Umbilical cord (tissue), 2 donors: ENCODE results near the genes LUC7L and FBXL16.

DNA sequence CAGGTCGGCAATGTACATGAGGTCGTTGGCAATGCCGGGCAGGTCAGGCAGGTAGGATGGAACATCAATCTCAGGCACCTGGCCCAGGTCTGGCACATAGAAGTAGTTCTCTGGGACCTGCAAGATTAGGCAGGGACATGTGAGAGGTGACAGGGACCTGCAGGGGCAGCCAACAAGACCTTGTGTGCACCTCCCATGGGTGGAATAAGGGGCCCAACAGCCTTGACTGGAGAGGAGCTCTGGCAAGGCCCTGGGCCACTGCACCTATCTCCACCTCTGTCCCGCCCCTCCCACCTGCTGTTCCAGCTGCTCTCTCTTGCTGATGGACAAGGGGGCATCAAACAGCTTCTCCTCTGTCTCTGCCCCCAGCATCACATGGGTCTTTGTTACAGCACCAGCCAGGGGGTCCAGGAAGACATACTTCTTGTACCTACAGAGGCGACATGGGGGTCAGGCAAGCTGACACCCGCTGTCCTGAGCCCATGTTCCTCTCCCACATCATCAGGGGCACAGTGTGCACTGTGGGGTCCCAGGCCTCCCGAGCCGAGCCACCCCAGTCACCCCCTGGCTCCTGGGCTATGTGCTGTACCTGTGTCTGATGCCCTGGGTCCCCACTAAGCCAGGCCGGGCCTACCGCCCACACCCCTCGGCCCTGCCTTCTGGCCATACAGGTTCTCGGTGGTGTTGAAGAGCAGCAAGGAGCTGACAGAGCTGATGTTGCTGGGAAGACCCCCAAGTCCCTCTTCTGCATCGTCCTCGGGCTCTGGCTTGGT, 36.6 kb downstream of the POLR3K start:
- RAMPAGE, long total RNA, result no peak

- RAMPAGE, long total RNA, result no peak
Measured at GRCh38 chr16:34889-35795, 18.3 kb downstream of the POLR3K start.

DNA sequence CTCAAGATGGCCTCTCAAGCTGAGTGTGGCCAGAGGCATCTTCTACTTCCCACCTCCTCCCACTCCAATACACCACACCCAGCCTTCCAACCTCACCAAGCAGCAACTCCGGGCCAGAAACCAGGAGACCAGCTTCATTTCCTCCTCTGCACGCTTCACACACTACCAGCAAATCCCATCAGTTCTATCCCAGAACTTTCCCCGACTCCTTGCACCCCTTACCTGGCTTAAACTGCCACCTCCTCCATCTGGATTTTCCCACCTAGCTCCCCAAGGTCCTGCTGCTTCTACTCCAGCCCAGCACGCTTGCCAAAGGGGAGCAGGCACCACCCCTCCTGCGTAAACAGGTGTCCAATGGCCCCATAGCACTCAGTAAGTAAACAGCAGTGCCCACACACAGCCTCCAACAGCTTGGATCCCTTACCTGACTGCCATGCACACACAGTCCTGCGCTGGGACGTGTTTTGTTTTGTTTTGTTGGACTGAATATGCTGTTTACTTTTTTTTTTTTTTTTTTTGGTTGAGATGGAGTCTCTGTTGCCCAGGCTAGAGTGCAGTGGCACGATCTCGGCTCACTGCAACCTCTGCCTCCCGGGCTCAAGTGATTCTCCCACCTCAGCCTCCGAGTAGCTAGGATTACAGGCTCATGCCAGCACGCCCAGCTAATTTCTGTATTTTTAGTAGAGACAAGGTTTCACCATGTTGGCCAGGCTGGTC, 11.9 kb downstream of the HBQ1 start:
- RAMPAGE, long total RNA, result no peak

- RAMPAGE, long total RNA, result start-site peak on the minus strand at chr16:229416-229455, 90 and 61 reads in 2 replicates
Measured at GRCh38 chr16:228312-229612, at the start of gene LUC7L. Gene LUC7L (minus strand): TSS chr16:229449.

DNA sequence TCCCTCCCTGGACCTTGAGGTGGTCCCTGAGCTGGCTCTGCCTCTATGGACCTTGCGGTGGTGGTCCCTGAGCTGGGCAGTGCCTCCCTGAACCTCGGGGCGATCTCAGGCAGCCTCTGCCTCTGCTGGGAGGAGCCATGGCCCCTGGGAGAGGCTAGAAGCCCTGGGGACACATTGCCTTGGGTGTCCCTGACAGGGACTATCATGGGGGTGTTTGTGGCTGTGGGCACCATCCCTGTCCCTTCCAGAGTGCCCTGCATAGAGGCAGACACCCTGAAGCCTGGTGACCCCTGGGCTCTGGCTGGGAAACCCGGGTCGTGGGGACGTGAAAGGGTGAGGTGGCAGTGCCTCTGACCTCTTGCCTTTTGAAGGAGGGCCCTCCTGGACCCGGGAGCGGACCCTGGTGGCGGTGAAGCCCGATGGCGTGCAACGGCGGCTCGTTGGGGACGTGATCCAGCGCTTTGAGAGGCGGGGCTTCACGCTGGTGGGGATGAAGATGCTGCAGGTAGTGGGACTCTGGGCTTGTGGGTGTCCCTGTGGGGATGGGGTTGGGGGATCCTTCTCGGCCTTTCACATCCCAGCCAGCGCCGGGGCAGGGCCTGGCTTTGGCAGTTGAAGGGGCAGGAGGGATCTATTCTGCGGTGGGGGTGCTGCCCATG, 1.7 kb downstream of the NME4 start:
- RAMPAGE, long total RNA, result no peak

DNA sequence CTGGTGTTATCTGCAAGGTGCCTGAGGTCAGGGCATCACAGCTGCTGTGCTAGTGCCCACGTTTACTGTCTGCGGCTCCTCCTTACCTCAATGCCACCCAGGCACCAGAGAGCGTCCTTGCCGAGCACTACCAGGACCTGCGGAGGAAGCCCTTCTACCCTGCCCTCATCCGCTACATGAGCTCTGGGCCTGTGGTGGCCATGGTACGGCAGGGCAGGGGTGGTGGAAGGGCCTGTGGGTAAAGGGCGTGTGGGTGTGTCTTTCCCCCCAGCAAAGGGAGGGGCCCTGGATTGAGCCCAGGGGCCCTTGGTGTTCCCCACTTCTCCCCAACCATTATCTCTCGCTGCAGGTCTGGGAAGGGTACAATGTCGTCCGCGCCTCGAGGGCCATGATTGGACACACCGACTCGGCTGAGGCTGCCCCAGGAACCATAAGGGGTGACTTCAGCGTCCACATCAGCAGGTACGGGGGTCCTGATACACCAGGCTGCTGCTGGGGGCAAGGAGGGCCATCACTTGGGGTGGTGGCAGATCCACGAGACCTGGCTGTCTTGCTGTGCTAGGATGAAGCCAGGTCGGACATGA, 2.3 kb upstream of the DECR2 start:
- RAMPAGE, long total RNA, result no peak

DNA sequence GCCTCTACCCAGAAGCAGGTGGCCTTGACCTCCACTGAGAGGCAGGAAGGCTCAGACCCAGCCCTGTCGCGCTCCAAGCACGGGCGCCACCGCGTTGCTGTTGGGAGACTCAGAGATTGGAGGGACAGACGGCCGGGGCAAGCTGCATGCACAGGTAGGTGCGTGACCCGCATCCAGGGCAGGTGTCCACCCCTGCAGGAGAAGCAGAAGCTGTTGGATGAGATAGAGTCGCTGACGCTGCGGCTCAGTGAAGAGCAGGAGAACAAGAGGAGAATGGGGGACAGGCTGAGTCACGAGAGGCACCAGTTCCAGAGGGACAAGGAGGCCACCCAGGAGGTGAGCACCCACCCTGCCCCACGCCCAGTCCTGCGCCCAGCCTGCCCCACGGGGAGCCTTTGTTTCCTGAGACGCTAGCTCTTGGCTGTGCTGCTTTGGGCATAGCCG, 7.9 kb upstream of the CAPN15 start:
- RAMPAGE, long total RNA, result no peak

DNA sequence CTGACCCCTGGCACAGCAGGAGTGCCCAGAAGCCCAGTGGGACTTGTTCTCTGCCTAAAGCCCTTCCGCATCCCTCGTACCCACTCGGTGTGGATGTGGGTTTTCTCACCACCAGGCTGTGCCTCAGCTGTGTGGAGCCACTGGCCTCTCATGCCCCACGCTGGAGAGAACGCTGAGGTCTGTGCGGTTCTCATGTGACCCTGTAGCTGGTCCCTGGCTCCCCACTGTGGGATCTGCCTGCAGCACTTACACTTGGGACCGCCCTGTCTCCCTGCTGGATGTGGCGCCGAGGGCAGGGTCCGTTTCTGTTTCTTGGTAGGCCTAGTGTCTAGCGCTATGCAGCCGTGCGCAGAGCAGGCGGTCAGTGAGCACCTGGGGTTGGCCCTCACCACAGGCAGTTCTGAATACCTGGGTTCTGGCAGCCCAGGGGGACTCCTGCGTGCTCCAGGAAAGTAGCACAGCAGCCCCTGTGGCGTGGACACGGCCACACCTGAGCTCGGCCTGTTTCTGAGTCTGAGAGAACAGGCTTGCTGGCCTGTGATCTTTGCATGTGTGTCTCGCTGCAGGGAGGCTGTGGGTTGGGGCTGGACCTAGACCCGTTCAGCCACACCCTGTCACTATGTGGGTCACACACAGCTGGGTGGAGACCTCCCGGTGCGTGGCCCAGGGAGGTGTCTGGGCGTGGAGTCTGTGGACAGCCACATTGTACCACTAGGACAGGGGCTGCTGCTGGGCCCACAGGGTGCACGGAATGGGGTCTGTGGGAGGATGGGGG, 2.7 kb downstream of the CAPN15 start:
- RAMPAGE, long total RNA, result no peak

GRCh38 chr16:537742-538818, 10.6 kb downstream of the CAPN15 start:
- RAMPAGE, long total RNA, result no peak

- RAMPAGE, long total RNA, result no peak
Measured at GRCh38 chr16:635489-635839, 641 bp downstream of the METTL26 start.

DNA sequence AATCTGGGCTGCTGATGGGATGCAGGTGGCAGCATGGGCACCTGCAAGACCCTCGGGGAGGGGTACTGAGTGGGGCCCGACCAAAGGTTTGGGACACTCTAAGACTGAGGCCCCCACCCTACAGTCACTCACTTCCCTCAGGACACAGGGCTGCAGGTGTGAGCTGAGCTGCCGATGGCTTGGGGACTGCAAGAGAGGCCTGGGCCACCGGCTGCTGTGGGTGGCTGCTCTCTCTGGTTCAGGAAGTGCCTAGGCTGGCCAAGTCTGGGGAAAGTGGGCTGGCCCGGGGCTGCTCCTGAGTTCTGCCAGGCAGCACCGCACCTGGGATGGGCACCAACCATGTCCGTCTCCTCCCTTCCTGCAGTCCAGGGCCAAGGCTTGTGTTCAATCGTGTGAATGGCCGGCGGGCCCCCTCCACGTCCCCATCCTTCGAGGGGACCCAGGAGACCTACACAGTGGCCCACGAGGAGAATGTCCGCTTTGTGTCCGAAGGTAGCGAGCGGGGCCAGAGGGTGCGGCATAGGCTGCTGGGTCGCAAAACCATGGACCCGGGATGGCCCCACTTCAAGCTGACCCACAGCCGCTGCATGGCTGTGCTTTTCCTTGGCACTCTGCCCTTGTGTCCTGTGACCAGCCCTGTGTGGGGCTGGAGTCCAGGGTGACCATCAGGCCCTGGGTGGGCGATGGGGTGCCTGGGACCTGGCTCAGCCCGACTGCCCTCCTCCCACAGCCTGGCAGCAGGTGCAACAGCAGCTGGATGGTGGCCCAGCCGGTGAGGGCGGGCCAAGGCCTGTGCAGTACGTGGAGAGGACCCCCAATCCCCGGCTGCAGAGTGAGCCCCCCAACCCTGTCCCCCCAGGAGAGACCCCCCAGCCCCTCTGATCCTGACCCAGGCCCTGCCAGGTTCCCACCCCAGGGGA, 1.9 kb upstream of the WDR90 start:
- RAMPAGE, long total RNA, result no peak

GRCh38 chr16:657981-658982, 9.1 kb downstream of the WDR90 start:
- RAMPAGE, long total RNA, result no peak

DNA sequence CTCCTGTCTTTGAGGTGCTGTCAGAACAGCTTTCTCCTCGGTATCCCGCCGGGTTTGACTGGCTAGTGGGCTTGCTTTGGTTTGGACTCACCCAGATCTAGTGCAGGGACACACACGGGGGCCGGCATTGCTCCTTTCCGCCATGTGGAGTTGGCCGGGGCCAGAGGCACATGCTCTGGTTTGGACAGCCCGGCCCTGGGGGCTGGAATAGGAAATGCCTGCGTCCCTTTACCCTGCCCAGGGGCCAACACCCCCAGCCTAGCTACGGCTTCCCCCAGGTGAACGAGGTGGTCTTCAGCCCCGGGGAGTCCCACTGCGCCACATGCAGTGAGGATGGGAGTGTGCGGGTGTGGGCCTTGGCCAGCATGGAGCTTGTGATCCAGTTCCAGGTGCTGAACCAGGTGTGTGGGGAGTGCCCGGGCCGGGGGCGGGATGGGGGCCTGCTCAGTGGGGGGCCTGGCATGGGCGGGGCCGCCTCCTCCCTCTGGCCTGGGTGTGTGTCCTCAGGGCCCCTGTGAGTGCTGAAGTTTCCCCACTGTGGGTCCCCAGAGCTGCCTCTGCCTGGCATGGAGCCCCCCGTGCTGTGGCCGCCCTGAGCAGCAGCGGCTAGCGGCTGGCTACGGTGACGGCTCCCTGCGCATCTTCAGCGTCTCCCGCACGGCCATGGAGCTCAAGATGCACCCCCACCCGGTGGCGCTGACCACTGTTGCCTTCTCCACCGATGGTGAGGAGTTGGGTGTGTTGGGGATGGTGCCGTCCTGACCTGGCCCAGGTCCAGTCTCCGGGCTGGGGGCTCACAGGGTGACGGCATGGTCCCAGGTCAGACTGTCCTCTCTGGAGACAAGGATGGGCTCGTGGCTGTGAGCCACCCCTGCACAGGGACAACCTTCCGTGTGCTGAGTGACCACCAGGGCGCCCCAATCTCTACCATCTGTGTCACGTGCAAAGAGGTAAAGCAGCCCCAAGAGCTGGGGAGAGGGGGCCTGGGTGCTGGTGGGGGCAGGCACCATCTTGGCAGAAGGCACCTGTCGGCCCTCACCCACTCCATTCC, 2.2 kb upstream of the RHOT2 start:
- RAMPAGE, long total RNA, result no peak

- RAMPAGE, long total RNA, result no peak
Measured at GRCh38 chr16:673372-674311, 1.8 kb upstream of the RHBDL1 start.

DNA sequence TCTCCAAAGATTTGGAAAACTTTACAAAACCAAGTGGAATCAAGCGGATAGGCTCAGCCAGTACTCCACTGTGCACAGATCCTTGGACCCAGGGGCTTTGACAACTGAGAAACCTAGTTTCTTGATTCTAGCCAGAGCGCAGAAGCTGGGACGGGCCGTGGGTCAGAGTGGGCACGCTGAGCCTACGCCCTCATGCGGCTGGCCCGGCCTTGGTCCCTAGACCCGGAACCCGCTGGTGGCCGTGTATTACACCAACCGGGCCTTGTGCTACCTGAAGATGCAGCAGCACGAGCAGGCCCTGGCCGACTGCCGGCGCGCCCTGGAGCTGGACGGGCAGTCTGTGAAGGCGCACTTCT, 700 bp downstream of the STUB1 start:
- RAMPAGE, long total RNA, result no peak

DNA sequence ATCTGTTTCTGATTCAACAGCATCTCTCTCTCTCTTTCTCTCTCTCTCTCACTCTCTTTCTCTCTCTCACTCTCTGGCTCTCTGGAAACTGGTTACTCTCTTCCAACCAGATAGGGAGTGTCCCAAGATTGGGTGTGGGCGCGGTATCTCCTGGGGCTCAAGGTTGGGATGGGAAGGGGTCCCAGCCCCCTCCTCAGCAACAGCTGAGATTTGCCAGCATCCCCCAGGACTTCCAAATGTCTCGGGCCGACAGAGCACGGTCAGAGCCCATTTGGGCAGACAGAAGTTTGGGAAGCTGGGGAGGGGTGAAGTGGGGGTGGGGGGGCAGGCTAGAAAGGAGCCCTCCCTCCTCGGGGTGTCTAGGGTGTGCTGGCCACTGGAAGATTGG, 2.7 kb upstream of the WDR24 start:
- RAMPAGE, long total RNA, result no peak

GRCh38 chr16:693624-694701, 3.8 kb upstream of the WDR24 start:
- RAMPAGE, long total RNA, result no peak

DNA sequence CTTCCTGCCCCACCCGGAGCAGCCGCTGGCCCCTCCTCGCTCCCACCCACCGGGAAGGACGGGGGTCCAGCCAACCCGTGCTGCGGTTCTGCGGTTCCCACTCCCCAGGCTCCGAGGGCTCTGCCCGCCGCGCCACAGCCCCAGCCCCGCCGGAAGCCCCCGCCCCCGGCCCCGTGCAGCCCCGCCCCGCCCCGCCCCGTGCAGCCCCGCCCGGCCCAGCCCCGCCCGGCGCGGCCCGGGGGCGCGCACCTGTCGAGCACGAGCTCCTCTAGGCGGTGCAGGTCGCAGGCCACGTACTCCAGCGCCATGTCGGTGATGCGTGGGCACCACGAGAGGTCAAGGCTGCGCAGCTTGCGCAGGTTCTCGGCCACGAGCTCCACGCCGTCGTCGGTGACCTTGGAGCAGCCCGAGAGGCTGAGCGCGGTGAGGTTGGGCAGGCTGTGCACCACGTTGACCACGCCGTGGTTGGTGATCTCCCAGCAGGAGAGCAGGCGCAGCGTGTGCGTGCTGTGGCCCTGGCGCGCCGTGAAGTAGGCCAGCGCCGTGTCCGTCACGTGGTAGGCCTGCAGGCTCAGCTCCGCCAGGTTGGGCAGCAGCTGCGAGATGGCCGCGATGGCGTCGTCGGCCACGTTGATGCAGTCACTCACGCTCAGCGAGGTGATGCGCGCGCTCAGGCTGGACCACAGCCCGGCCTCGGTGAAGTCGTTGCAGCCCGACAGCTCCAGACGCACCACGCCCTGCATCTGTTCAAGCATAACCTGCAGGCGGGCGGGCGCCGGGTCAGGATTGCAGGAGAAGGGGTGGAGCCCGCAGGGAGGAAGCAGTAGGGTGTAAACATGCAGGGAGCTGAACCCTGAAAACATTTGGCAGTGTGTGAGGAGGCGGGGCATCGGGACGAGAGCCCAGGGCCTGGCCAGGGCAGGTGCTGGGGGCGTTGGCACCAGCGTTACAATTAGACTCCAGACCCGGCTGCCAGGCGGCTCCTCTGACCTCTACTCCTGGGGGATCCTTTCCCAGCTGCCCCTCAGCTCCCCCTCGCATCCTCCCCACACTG, 5.3 kb upstream of the WDR24 start:
- RAMPAGE, long total RNA, result no peak

GRCh38 chr16:705664-706166, at the start of gene FBXL16:
Gene FBXL16 (minus strand): TSS chr16:705801.
- RAMPAGE, long total RNA, result no peak

DNA sequence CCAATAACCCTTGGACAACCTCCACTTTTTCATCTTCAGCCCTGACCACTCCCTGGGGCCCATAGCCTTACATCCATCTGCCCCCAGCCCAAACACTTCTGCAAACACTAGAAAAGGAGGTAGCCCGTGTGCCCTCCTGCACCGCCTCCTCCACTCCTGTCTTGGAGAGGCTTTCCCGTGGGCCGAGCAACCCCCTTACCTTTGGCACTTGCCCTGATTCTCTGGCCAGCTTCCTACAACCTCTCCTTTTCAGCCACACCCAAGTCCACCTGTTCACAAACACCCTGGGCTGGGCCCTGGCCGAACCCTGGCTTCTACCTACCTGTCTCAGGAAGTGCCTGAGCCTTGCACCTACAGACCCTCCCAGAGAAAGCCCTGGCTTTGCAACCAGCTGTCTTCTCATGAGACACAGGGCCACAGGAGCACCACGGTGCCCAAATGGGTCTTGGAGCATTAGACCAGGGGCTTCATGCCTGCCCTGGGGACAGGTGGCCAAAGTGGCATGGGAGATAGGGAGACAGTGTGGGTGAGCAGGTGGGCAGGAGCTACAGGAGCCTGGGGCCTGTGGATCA, 2.0 kb upstream of the ANTKMT start:
- RAMPAGE, long total RNA, result no peak